OVCAR3 (cell line): Measurements from ENCODE around the gene CEP72.

DNA sequence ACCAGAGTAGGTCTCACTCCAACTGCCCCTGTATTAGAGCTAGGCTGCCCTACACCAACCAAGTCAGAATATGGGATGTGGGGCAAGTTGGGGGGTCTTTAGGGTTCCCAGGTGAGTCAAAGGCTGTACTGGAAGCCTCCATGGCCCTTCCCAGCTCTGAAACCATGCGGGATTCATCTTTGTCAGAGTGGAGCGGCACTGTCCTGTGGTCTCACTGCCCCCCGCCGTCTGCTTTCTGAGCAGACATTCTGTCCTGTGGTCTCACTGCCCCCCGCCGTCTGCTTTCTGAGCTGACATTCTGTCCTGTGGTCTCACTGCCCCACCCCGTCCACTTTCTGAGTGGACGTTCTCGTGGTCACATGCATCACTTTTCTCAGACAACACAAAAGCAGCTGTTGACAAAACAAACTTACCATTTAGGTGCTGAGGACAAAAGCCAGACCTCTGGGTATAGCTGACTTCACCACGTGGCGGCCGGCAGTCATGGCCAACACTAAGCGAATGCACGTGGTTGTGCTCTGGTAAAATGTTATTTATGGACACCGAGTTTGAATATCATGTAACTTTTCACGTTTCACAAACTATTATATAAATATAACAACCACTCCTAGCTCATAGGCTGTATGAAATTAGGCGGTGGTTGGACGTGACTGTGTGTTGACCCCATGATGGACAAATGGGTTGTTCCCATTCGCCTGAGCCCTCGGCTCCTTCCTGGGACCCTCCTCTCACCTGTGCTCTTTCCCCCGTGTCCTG, 2.8 kb downstream of the LRRC14B start:
- RRBS = no CpG with 5 or more reads among the region's 21 CpGs

DNA sequence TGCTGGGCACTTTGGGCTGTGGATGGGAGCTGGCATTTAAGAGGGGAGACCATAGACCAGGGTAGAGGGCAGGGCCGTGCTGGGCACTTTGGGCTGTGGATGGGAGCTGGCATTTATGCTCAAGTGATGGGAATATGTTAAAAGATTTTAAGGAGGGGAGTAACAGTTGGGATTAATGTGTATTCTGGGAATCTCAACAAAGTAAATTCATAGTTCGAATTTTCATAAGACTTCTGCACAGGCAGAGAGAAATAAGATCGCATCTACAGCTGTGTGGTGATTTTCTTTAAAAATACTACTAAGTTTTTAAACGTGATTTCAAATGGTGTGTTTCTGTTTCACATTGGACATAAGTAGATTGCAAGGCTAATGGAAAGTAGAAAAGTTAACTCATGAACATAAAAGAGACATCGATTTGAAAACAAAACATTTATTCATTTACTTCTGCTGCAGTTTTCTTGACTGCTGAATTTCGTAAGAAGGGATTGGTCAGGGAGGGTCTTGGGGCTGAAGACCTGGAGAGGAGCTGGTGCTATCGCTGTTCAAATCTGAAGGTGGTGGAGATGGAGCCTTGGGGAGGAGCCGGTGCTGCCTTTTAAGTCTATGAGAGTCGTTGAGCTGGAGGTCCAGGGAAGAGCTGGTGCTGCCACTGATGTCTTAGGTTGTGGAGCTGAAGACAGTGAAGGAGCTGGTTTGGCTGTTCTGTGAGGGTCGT, 9.5 kb downstream of the PDCD6 start:
- RRBS = no CpG with 5 or more reads among the region's 10 CpGs

GRCh38 chr5:286027-286444, 14.6 kb downstream of the PDCD6 start:
- RRBS = 98% methylated on average over 5 of the region's 12 CpGs

DNA sequence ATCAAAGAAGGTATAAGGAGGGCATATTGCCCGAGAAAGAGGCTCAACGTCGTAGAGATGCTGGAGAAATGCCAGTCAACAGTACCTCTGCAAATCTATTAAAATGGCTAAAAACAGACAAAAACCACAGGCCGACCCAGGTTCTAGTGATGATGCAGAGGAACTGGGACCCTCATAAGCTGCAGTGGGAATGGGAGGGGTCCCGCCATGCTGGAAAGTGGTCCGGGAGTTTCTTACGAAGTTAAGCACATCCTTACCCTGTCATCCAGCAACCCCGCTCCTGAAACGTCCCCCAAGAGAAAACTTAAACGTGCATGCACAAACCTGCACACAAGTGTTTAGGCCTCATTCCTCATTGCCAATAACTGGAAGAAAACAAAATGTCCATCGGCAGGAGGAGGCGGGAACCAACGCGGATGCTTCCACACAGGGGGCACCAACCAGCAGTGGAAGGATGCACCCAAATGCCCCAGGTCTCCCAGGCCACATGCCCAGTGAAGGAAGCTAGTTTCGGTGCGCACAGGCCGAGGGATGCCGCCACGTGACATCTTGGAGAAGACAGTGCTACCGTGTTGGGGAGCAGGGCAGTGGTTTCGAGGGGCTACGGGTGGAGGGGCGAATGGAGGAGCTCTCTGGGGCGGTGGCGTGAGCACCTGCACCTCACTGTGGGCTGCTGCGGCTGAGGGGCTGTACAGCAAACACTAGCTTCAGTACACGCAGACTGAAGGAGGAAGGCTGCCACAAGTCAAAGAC, 23.1 kb downstream of the PDCD6 start:
- RRBS = no CpG with 5 or more reads among the region's 27 CpGs

DNA sequence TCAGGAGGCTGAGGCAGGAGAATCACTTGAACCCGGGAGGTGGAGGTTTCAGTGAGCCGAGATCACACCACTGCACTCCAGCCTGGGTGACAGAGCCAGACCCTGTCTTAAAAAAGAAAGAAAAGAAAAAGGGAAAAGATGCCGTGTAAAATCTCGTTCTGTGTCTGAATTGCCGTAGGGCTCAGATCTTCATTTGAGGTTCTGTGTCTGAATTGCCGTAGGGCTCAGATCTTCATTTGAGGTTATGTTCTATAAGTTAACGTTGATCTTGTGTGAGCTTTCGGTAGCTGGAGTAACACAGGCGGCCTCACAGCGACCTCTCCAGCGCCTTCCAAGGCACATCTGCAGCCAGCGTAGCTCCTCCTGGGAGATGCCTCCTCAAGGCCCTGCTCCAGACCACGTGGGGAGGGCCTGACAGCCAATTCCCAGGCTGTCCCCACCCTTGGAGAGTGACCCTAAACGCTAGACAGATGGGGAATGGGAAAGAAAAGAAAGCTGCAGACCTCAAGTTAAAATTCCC, 8.8 kb upstream of the AHRR start:
- RRBS = no CpG with 5 or more reads among the region's 14 CpGs

GRCh38 chr5:321854-322148, 287 bp downstream of the AHRR start:
- RRBS = 20% methylated on average over 21 of the region's 41 CpGs

GRCh38 chr5:322389-323029, 995 bp downstream of the AHRR start:
- RRBS = 87% methylated on average over 11 of the region's 50 CpGs

GRCh38 chr5:442139-442993, 610 bp upstream of the EXOC3 start:
- RRBS = 14% methylated on average over 5 of the region's 44 CpGs

GRCh38 chr5:458791-459432, 15.9 kb downstream of the EXOC3 start:
- RRBS = no CpG with 5 or more reads among the region's 8 CpGs

DNA sequence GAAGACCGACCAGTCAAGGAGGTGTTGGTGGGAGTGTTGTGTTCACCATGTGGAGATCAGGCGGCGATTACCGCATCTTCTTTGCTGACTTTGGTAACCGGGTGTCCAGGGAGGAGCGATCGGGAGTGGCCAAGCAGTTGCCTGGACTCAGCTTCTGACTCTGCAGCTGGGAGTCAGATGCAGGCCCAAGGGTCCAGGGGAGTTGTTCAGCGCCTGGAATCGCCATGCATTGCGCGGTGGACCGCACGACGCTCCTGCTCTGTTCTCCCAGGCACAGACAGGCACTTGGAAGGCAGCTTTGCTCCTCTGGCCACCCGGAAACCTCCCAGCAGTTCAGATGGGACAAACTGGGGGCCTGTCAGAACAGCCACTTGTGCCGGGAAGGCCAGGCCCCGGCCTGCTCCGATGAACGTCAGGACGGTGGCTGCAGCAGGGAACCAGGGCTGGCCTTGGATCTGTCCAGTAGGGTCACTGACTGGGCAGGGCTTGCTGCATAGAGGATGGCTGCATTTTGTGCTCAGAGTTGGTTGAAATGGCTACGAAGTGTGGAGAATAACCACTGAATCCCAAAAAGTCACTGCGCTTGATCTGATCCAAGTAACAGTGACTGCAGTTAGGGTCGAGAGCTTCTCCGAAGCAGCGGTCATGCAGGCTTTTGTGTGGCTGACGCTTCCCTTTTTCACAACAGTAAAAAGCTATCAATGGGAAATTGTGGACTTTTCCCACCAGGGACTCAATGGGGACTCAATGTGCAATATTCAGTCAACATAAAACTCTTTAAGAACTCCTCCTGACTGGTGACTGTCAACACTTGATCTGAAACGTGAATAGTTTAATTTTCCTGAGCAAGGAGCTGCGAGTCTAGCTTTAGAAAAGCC, 28.4 kb downstream of the EXOC3 start:
- RRBS = over 99% methylated on average over 6 of the region's 28 CpGs

- RRBS = 71% methylated on average over 10 of the region's 18 CpGs
Observed at GRCh38 chr5:480356-480755, 37.4 kb downstream of the EXOC3 start.

DNA sequence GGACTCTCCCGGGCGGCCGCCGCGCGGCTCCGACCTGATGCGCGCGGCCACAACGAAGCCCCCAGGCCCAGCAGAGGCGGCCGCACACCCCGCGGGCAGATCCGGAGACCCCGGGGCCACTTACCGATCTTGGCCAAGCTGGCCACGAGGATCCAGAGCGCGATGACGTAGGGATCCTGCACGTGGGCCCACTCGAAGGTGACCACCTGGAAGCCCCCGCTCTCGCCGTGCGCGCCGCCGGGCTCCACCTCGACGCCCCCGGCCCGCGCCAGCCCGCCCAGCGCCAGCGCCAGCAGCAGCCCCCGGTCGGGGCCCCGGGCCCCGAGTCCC, 296 bp downstream of the SLC9A3 start:
- RRBS = 6% methylated on average over 26 of the region's 43 CpGs

DNA sequence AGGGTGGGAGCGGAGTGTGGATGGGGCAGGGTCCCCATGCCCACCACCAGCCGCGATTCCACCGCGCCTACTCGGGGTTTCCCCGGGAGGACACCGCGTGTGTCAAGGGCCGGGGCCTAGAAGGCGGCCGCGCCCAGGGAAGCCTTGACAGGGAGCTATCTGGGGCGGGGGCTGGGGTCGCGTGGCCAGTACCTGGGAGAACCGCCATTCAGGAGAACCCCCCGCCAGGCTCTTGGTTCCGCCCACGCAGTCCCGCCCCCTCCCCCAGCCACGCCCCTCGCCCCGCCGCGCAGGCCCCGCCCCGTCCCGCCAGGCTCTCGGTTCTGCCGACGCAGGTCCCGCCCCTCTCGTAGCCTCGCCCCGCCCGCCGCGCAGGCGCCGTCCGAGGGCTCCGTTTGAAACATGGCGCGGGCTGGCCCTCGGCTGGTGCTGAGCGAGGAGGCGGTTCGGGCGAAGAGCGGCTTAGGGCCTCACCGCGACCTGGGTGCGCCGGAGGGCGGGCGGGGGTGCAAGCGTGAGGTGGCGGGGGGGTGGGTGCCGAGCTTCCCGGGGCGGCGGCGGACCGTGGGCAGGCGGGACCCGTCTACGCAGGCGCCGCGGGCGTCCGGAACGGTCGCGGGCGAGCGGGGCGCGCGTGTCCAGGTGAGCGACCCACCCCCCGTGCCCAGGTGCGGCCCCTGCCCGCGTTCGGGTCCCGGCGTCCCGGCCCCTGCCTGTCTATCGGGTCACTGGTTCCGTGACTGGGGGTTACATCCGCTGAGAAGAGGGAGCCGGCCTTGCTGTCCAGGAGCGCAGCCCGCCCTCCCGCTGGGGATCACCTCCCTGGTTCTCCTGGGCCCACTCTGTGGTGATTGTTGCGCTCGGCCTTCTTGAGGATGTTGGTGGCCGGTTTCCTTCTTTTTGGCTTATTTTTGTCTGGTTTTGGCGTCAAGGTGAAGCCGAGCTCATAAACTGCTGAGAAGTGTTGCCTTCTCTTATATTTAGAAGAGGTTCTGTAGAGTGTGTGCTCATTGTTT, at the start of gene CEP72:
Gene CEP72, plus strand, starts transcription at position 381 of the 1,016 bp plus-strand sequence.
- RRBS = 4% methylated on average over 44 of the region's 102 CpGs

DNA sequence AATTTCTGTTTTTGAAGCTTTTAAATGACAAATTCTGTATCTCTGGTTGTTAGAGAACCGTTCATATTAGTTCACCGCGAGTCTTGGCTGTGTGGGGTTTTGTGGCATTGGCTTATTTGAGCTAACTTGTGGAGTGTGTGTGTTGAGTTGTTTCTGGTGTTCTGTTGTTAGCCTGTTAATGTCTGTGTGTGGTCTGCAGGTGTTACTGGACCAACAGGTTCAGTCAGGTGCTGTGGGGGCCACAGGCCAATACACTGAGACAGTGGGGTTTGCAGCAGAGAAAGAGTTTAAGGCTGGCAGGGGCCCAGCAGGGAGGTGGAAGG, 840 bp downstream of the CEP72 start:
- RRBS = no CpG with 5 or more reads among the region's 3 CpGs

DNA sequence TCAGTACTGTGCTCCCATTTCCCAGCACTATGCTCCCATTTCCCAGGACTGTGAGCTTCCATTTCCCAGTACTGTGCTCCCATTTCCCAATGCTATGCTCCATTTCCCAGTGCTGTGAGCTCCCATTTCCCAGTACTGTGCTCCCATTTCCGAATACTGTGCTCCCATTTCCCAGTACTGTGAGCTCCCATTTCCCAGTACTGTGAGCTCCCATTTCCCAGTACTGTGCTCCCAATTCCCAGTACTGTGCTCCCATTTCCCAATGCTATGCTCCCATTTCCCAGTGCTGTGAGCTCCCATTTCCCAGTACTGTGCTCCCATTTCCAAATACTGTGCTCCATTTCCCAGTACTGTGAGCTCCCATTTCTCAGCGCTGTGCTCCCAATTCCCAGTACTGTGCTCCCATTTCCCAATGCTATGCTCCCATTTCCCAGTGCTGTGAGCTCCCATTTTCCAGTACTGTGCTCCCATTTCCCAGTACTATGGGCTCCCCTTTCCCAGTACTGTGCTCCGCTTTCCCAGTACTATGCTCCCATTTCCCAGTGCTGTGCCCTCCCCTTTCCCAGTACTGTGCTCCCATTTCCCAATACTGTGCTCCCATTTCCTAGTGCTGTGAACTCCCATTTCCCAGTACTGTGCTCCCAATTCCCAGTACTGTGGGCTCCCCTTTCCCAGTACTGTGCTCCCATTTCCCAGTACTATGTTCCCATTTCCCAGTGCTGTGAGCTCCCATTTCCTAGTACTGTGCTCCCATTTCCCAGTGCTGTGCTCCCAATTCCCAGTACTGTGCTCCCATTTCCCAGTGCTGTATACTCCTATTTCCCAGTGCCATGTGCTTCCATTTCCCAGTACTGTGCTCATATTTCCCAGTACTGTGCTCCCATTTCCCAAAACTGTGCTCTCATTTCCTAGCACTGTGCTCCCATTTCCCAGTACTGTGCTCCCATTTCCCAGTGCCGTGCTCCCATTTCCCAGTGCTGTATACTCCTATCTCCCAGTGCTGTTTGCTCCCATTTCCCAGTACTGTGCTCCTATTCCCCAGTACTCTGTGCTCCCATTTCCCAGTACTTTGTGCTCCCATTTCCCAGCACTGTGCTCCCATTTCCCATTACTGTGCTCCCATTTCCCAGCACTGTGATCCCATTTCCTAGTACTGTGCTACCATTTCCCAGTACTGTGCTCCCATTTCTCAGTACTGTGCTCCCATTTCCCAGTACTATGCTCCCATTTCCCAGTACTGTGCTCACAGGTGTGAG, 17.9 kb upstream of the TPPP start:
- RRBS = no CpG with 5 or more reads among the region's 4 CpGs

DNA sequence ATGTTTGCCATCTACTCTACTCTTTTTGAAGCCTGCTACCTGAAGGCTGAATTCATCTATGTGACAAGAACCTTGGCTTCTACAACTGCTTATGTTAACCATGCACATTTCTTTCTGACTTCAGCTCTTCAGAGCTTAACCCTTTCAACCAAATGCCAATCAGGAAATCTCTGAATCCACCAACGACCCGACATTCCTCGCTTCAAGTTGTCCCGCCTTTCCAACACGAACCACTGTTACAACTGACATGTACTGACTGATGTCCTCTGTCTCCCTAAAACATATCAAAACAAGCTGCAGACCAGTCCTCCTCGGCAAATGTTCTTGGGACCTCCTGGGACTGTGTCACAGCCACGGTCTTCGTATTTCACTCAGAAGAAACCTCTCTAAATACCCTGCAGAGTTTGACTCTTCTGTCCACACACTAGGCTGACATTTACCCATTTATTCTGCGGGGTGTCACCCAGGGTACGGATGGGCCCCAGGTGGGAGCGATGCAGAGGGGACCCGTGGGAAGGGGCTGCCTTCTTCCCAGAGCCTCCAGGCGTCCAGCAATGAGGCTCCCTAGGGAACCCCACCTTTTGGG, 18.9 kb upstream of the ZDHHC11 start:
- RRBS = no CpG with 5 or more reads among the region's 13 CpGs

GRCh38 chr5:891051-892148, 1.2 kb downstream of the BRD9 start:
- RRBS = no CpG with 5 or more reads among the region's 51 CpGs

DNA sequence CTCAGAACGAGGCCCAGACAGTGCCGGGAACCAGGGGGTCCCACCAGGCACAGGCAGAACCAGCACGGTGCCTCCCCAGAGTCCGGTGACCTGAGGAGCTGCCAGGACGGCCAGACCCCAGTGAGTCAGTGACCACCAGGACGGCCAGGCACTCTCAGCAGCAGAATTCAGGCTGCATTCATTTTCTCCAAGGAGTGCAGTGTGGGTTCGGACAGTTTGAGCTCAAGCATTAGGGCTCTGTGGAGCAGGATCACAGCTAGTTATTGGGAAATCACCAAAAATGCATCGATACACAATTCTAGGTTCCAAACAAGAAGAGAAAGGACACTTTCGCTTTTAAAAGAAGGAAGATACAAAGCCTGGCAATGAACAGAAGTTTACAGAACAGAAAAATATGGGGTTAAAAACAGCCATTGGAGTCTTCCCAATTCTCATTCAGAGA, 43.6 kb upstream of the NKD2 start:
- RRBS = 94% methylated on average over 3 of the region's 9 CpGs

DNA sequence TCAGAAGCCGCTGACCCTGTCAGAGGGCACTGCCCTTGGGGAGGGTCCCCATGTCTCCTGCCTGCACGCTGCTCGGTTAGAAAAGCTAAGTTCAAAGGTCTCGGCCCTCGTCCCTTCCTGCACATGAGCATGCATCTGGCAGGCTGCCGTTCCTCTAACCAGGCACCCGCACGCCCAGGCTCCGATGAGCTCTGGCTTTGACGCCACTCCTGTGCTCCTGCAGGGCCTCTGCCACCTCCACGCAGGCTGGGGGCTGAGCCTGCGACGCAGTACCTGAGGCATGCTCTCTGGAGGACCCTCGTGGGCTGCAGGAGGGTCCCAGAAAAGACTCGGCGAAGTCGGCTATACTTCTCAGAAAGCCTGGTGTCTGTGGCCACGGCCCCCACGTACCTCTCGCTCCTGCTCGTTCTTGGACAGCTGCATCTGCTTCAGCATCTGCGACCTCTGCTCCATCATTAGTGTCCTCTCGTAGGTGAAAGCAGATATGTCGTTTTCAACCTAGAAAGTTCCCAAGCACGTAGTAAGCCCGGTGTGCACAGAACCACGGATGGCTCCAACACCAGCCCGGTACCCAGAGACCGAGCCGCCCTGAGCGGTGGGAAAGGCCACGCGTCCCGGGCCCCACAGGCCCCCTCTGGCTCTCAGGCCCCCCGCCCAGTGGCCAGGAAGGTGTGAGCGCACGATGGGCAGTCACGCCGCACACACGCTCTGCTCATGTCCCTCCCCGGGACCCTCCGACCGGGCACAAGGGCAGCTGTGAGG, 51.5 kb downstream of the NKD2 start:
- RRBS = 84% methylated on average over 7 of the region's 43 CpGs

- RRBS = no CpG with 5 or more reads among the region's 26 CpGs
Observed at GRCh38 chr5:1075278-1075858, 36.5 kb downstream of the SLC12A7 start.